ENCODE measurements around a stretch of chr9.

- PRO-cap, result no peak
These were observed 30.0 kb downstream of the S1PR3 start for GRCh38 chr9:89021186-89021725.

- PRO-cap, result no peak
These were observed 1.8 kb downstream of the SHC3 start for GRCh38 chr9:89176825-89177195.

DNA sequence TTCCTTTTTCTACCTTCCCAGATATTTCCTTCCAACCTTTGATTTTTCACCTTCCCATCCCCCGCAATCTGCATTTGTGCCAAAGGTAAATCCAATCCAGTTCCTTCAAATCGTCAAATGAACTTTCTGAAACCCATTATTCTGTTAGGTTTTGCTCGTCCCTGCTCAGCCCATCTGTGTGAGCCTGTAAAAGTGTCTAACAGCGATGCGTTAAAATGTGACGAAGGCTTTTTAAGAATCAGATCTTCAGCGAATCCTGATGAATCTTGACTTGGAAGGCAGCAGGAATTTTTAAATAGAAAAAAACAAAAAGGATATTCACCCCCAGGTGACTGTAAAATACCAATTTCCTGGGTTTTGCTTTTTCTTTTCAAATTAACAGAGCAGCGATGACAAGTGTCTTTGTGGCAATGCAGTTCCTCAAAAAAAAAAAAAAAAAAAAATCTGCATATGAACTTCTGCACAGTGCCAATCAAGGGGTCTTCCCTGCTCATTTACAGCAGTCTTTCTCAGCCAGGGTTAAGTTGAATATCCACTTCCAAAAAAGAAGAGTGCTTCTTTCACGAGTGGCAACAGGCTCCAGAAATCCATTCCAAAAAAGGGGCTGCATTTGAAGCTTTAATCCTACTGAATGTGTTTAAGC lies 419 bp upstream of the SHC3 start:
- PRO-cap, result no peak

DNA sequence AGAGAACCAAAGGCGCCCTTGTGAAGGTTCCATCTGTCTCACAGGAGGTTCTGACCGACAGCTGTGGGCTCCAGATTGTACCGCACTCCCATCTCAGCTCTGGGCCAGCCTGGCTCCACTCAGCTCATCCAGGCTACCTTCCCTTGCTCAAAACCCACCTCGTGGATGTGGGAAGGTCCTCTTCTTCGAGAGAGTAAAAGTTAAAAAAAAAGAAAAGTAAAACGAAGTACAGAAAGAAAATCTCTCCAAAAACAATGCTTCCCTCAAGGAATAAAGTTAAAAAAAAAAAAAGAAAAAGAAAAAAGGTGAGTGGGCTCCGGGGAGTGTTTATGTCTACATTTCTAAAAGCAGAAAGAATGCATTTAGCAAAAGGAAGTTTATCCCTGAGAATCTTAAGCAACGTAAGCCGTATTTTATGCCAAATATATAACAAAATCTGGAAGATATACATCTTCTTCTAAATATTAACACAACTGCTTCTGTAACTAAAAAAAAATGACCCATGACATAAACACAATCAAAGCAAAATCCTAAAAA lies 59.5 kb downstream of the SECISBP2 start:
- PRO-cap, result no peak

DNA sequence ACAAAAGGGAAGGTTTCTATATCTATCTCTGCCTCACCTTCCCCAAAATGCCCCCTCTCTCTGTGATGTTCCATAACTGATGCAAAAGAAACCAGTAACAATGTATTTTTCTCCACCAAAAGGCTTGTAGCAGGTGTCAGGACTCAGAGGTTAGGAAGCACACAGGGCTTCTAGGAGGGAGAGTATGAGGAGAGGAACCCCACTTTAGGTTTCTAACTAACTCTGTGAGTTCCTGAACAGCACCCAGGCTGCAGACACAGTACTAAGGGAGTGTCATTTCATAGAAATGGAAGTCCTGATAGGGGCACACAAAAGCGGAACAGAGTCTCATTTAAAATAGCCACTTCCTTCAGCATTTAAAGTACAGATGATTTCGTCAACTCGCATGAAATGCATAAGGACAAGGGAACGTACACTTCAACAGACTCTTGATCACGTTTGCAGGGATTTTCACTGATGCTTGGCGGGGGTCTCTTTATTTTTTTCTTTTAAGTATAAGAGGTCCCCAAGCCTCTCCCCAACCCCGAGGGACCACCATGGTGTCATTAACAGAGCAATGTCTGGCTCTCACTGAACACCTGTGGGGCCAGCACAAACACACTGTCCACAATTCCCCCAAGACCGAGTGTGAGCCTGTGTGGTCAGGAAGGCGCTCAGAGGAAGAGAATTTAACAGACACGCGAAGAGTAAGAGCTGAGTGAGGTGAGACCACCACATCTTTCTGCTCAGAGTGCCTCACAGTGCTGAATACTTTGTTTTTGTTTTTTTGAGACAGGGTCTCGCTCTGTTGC lies 82.2 kb downstream of the SECISBP2 start:
- PRO-cap, result bidirectional peak, plus-strand start at position 386 of the sequence, minus-strand start at position 247 of the sequence

GRCh38 chr9:89417919-89418492 lies 79.9 kb downstream of the SEMA4D start:
- PRO-cap, result no peak

- PRO-cap, result unidirectional peak, minus-strand start at chr9:89418811
These were observed 79.2 kb downstream of the SEMA4D start for GRCh38 chr9:89418493-89419346.

DNA sequence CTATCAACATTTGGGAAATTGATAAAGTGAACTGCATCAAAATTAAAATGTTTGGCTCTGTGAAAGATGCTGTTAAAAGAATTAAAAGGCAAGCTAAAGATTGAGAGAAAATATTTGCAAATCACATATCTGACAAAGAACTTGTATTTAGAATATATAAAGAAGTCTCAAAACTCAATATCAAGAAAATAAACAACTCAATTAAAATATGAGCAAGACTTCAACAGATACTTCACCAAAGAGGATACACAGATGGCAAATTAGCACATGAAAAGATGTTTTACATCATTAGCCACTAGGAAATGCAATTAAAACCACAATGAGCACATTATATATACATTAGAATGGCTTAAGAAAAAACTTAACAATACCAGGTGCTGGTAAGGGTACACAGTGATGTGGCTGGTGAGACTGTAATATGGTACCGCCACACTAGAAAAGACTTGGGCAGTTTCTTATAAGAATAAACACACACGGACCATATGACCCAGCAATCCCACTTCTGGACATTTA lies 27.7 kb downstream of the SEMA4D start:
- PRO-cap, result no peak

- PRO-cap, result no peak
These were observed 20.0 kb downstream of the SEMA4D start for GRCh38 chr9:89477839-89478329.

GRCh38 chr9:89528351-89529055 lies 30.6 kb upstream of the SEMA4D start:
- PRO-cap, result no peak

DNA sequence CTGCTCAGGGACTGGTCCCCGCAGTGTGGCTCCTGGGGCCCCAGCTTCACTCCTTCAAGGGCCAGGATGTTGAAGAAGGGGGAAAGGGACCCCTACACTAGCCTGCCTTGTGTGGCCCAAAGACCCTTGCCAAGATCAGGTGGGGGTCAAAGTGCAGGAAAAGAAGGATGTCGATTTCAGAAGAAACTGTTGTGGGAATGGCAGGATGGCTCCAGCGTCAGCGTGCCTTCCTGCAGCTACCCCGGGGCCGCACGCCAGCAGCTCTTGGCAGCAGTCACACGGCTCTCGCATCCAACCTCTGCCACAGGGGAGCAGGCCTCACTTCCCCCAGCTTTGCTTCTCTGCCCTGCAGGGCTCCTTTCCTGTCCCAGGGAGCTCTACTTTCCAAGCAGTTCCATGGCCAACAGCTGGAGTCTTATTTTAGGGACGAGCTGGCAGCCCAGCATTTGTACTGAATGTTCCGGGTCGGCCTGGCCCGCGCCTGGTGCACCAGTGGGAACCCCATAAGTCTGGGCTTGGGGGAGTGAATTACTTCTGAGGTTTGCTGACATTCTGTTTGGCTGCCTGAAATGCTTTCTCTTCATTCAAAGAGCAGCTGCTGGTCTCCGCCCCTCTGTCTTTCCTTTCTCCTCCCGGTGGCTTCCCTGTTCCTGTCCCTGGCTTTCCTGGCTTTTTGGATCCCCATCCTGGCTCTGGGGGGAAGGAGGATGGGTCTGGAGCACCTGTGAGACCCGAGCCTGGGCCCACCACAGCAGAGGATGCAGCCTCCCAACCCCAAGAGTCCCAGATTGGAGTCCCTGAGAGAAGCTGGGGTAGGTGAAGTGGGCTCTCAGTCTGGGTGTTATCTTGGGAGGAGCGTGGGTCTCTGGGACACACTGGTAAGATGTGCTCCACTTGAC lies 34.6 kb downstream of the GADD45G start:
- PRO-cap, result no peak

DNA sequence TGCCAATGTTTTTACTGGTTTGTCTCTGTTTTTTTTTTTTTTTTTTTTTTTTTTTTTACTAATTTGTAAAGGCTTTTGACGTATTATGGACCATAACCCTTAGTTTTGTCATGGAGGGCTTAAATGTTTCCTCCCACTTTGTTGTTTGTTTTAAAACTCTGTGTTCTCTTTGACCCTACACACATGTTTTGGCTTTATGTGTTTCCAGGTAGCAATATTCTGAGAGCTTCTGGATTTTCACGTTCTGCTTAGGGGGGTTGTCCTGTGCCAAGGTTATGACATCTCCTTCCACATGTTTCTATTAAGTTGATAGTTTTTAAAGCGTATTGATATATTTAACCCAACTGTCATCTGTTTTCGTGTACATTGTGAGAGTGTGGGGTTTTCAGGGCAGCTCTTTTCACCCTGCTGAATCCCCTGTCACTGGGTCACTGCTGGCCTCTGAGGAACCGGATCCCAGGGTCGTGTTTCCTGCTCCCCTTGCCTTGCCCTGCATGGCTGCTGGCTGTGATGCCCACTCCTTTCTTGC lies 49.6 kb downstream of the GADD45G start:
- PRO-cap, result no peak

- PRO-cap, result bidirectional peak, plus-strand start at chr9:89662289, minus-strand start at chr9:89662033
These were observed 57.3 kb downstream of the GADD45G start for GRCh38 chr9:89661929-89662657.

DNA sequence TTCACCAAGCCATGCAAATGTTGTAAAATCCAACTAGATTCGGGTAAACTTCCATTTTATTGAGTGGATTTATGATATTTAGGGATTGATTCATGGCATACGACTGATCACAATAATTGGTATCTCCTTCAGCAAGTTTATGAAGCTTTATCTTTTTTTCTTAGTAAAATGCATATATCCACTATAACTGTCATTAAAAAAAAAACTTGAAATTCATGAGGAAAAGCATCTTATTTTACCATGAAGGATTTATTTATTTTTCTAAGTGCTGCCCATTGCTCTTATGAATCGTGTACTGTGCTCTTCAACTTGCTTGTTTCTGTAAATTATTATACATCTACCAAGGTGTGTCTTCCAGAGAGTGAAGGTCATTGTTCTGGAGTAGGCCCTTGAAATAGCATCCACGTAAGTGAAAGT lies 473.3 kb downstream of the DIRAS2 start:
- PRO-cap, result no peak

DNA sequence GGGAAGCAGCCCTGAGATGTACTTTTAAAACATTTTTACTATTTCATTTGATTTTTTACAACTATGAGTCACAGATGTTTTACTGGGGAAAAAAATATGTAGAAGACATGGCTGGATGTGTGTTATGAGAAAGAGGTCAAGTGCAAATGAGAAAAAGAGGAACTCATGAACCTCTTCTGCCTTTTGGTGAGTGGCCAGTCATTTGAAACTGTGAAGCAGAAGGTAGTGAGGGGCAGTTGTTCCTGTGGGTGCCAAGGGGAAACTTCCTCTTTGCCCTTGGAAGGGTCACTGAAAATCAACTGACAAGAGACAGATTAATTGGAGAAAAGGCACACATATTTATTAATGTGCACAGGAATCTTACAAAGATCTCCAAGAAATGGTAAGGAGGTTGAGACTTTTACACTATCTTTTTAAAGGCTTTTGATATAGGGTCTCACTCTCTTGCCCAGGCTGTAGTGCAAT lies 31.2 kb upstream of the SYK start:
- PRO-cap, result no peak

DNA sequence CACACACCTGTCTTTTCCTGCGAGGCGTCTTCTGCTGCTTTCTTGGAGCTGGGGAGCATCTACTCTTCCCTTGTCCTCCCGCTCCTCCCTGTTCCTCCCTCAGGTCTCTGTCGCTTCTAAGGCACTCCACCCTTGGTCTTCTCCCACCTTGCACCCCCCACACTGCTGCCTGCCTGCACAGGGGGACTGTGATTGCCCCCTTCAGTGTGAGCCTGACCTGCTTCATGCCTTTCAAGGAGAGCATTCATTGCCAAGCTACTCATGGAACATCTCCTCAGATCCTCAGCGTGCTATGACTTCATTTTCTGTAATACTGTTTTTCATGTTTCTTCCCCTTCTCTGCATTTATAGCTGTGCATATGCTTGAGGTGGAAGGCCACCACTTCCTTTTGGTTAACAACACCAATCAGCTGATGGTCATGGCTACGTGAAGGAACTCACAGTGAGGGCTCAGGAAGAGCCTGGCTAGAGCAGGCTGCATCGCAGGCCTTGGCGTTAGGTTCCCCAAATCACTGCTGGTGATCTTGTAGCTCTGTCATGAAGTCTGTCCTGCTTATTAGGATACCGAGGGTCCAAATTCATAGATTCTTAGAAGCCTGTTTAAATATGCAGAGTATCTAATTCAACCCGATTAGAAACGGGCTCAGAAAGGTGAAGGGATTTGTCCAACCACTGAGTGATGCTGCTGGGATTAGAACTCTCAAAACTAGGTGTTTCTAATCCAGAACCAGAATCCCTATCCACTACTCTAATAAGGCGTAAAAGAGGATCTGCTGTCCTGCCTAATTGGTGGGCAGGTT lies 7.2 kb downstream of the SYK start:
- PRO-cap, result no peak

DNA sequence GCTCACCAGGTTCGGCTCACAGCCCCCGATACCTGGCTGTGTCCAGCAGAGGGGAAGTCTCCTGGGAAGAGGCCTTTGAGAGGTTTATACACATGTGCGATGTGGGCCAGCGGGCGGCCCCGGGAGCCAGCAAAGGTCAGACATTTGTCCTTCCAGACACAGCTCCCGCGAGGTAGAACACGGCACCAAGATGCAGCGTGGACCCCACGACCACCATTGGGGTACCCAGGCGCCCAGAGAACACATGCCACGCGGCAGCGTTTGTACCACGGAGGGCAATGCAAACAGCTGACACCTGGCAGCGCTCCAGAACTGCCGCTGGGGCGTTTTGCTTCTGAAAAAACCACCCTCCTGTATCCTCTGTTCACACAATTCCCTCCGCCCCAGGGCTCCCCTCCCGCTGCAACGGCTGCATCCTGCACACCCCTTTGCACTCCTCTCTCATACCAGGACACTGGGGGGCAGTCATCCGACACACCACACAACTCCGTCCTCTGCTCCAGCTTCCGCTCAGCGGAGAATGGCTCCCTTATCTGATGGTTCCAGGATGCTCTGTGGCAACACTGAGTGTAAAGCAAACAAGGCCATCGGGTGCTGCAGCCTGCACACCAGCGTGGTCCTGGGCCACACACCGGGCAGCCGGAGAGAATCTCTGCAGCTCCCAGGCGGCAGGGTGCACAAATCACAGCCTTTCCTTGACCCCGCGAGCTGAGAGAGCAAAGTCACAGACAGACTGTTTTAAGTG lies 235.4 kb downstream of the SYK start:
- PRO-cap, result no peak

GRCh38 chr9:91071264-91072344 lies 270.0 kb downstream of the SYK start:
- PRO-cap, result no peak

DNA sequence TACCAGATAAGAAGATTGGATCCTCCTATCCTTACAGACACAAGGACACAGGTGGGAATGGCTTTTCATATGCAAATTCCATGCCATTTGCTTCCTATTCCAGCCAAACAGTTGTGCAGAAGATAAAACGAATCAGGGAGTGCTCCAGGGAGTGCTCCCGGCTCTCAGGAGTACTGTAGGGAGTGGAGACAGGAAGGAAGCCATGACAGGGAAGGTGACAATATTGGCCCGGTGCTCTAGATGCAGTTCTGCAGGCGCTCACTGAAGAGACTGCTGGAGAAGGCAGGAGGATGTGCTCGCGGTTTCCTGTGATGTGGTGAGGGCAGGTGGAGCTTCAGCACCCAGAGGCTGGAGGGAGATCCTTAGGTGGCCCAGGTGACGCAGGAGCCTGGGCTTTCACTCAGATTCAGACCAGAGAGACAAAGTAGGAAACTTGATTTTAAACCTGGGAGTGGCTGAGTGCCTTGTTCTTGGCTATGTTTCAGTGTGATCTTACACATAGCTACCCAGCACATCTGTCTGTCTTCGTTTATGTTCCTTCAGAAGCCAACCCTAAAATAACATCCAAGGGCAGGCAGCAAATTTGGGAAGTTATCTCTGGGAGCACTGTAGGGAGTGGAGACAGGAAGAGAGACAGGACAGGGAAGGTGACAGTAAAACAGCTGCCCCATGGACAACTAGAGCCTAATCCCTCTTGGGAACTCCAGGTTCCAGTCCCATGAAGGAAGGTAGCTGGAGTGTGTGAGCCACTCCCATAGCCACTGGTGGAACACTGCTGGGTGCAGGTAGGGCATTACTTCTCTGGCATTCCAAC lies 259.8 kb downstream of the AUH start:
- PRO-cap, result no peak

DNA sequence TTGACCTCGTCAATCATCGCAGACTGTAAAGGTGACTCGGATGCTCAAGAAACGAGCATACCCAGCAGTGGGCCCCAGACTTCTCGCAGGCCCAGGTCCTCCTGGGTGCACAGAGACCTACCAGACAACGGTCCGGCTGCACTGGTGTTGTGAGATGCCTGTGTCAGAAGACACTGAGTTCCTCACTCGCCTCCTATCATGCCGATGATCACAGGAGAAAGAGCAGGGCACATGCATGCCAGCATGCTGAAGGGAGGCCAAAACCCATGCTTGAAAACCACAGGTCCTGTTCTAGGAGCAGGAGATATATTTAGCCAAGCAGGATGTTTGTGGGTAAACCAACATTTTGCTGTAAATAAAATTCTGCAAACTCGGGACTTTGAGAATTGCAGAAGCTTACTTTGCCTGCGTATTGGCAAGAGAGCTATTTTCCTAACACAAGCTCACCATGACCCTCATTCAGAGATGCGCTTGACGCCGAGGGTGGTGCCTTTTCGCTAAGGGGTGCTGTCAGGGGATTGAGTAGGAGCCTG lies 198.6 kb downstream of the AUH start:
- PRO-cap, result bidirectional peak, plus-strand start at position 458 of the sequence, minus-strand start at position 222 of the sequence

All from rectum (tissue), 1 donor.